Occipital lobe (tissue), 2 donors: ENCODE measurements around a stretch of chr9.

DNA sequence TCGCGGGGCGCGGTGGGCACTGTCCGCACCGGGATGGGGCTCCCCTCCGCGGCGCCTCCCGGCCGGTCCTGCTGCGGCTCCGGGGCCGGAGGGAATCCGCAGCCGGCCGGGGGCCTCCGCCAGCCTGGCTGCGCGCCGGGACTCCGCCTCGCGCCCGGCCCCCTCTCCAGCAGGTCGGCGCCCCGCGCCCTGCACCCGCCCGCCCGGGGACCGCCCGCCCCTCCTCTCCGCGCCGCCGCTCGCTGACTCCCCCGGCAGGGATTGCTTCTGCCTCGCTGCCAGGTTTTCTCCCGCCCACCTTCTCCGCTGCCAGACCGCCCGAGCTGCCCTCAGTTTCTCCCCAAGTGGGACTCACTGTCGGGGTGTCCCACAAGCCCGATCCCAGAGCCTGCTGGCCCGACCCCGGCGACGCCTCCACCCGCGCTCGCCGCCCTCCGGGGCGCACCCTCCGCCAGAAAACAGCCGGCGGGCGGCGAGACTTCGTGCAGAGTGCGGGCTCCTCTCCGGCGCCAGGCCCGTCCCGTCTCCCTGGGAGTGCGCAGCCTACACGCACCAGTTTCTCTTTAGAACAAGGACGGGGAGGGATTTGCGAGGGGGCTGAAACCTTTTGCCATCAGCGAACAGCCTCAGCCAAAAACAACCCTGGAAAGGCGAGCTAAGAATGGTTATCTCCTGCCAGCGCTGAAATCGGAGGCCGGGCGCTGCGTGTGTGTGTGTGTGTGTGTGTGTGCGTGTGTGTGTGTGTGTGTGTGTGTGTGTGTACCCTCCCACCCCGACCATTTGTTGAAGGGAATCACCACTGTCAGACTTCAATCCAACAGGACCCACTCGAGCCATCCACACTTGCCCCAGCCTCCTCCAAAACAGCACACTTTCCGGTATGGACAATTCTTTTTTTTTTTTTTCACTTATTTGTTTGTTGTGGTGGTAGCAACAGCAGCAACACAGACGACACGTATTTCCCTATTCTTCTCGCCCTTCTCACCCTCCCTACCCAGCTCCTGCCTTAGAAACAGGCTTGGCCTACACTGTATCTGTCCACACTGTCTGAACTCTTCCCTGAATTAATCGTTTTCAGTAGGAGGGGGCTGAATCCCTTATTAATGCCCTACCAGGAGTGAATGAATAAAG, 44.4 kb upstream of the WASHC1 start:
- RAMPAGE, long total RNA: no peak

- RAMPAGE, long total RNA: no peak
Observed at GRCh38 chr9:215512-215671, 727 bp downstream of the DOCK8 start.

GRCh38 chr9:271909-272686, 57.4 kb downstream of the DOCK8 start:
- RAMPAGE, long total RNA: no peak

GRCh38 chr9:289383-289699, 74.7 kb downstream of the DOCK8 start:
- RAMPAGE, long total RNA: no peak

GRCh38 chr9:468107-468643, 36.3 kb upstream of the KANK1 start:
- RAMPAGE, long total RNA: no peak

GRCh38 chr9:468964-469199, 35.6 kb upstream of the KANK1 start:
- RAMPAGE, long total RNA: no peak

DNA sequence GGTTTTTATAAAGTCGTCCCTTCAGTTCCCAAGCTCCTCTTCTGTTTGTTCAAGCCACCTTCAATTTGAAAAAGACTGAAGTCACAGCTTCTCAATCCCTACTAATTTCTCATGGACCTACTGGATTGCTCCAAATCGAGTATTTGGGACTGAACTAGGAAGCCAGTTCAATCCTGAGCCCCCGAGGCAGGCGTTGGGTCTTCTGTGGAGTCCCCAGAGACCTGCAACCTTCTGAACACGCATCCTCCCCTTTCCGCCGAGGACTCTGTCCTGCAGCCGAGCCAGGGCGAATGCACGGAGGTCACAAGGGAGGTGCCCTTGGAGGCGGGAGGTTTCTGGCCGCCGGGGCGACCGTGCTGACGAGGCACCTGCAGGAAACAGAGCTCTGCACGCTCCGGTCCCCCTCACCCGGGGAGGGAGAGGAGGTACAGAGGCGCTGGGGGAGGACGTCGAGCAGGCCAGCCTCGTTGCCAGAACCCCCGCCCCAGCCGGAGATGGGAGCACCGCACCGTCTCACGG, 737 bp upstream of the KANK1 start:
- RAMPAGE, long total RNA: no peak

GRCh38 chr9:536629-537180, 32.2 kb downstream of the KANK1 start:
- RAMPAGE, long total RNA: no peak

- RAMPAGE, long total RNA: no peak
Observed at GRCh38 chr9:560474-561103, 56.1 kb downstream of the KANK1 start.

DNA sequence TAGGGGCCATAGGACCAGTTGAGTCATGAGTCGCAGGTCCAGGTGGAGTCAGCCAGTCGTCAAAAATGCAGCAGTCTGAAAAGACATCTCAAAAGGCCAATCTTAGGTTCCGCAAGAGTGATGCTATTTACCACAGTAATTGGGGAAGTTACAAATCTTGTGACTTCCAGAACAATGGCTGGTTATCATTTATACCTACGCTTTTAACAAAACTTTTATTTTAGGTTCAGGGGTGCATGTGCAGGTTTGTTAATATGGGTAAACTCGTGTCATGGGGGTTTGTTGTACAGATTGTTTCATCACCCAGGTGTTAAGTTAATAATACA, 61.1 kb downstream of the KANK1 start:
- RAMPAGE, long total RNA: no peak

- RAMPAGE, long total RNA: no peak
Observed at GRCh38 chr9:689433-689766, 152.1 kb upstream of the DMRT1 start.

GRCh38 chr9:706585-707791, 134.5 kb upstream of the DMRT1 start:
- RAMPAGE, long total RNA: no peak

DNA sequence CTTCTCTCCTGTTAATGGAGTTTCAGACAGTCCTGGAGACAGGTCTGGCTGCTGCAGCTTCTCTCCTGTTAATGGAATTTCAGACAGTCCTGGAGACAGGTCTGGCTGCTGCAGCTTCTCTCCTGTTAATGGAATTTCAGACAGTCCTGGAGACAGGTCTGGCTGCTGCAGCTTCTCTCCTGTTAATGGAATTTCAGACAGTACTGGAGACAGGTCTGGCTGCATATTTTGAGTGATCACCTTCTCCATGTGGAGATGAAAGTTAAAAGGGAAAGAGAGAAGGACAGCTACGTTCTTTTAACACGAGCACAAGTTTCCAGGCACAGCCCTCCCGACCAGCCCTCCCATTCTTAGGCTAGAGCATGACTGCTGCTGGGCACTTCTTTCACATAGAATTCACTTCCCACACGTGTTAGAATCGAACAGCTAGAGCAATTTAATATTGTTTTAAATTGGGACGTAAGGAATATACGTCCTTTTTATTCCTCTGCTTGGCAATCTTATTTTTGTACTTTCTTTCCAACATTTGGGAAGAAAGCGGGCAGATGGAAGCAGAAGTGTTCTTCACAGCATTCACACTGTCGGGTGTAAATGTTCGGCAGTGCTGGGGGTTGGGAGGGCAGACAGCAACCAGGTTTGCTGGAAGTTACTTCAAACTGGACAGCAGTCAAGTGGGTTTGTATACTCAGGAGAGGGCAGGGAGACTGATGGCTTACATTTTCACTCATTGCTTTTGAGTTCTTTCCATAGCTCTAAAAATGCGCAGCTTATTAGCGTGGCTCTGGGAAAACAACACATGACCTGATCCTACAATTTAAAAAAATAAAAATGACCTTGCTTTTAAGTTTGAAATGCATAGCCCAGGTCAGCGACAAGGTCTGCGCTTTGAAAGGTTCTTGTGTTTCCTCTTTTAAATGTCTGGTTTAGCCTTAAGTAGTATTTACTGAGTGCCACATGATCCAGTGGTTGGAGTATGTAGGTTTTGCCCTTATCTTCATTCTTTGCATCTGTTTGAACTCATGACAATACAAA, 133.1 kb upstream of the DMRT1 start:
- RAMPAGE, long total RNA: no peak

DNA sequence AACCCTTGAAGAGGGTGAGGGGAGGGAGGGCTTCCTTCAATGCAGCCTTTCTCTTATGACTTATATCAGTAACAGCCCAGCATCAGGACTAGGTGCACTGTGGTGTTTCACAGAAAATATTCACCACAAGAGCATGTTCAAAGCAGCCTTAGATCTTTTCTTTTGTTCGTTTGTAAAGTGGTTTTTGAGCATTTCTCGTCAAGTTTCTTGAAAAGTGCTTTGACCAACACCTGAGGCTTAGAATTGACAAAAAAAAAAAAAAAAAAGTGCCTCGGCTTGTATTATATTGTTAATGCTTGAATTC, 4.1 kb downstream of the SMARCA2 start:
- RAMPAGE, long total RNA: no peak

DNA sequence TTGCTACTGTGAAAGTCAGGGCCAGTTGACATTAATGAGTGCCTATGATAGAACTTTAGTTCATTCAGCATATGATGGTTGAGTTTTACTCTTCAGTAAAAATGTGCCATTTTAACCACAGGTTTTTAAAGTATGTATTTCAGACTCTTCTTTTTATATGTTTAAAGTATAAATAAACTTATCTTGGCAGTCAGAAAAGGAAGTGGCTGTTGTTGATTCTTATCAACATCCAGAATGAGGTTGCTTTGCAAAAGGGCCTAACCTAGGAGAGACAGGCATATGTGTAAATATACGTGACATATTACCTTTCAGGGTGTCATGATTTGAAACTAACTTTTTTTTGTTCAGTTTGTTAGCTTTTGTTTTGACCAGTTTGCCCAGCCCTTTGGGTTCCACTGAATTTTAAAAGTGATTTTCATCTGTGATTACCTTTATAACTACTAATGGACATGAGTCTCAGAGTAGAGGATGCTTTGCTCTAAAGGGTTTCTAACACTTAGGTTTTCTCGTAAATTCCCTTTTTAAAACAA, 7.4 kb downstream of the SMARCA2 start:
- RAMPAGE, long total RNA: no peak

GRCh38 chr9:2066504-2067391, 51.6 kb downstream of the SMARCA2 start:
- RAMPAGE, long total RNA: no peak

DNA sequence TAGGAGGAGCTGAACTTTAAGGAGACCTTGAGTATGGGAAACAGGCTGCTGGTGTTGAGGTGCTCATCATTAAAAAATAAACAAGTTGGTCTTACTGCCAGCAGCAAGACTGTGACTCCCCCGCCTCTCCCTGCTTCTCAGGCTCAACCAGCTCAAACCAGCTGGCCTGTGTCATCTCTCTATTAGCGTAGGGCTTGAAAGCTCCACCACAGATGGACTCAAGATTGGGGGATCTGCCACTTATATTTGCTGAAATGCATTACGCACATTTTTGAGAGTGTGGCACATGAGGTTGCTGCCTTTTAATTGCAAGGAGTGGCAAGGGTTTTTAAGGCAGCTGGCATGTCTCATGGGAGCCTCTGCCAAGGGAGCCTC, 219.1 kb downstream of the SMARCA2 start:
- RAMPAGE, long total RNA: no peak

- RAMPAGE, long total RNA: no peak
Observed at GRCh38 chr9:2291973-2293111, 277.2 kb downstream of the SMARCA2 start.

- RAMPAGE, long total RNA: no peak
Observed at GRCh38 chr9:3505582-3506670, 19.9 kb downstream of the RFX3 start.

DNA sequence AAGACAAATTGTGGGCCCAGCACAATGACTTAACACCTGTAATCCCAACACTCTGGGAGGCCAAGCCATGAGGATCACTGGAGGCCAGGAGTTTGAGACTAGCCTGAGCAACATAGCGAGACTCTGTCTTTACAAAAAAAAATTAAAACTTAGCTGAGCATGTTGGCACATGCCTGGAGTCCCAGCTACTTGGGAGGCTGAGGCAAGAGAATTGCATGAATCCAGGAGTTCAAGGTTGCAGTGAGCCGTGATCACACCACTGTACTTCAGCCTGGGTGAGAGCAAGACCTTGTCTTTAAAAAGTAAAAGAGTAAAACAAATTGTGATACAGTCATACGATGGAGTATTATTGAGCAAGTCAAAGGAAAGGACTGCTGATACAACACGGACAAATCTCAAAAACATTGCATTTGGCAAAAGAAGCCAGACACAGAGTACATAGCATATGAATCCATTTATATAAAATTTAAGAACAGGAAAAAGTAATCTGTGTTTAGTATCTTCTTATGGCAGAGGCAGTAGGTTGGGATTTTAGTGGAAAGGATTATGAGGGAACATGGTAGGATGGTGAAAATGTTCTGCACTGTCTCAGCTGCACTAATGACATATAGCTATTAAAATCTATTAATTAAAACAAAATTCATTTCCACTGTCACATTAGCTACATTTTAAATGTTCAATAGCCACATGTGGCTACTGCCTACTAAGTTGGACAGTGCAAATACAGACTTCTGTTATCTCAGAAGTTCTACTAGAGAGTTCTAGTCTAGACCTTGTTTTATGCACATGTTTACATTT, 5.0 kb upstream of the RFX3 start:
- RAMPAGE, long total RNA: no peak